Spinal cord (tissue), 3 donors: ENCODE measurements around a stretch of chr7.

GRCh38 chr7:114415924-114416622 is 1.5 kb downstream of the FOXP2 start:
- PRO-cap = no peak
- RAMPAGE, long total RNA = no peak

- PRO-cap = no peak
- RAMPAGE, long total RNA = no peak
These were observed 11.8 kb downstream of the FOXP2 start for GRCh38 chr7:114426331-114426910.

DNA sequence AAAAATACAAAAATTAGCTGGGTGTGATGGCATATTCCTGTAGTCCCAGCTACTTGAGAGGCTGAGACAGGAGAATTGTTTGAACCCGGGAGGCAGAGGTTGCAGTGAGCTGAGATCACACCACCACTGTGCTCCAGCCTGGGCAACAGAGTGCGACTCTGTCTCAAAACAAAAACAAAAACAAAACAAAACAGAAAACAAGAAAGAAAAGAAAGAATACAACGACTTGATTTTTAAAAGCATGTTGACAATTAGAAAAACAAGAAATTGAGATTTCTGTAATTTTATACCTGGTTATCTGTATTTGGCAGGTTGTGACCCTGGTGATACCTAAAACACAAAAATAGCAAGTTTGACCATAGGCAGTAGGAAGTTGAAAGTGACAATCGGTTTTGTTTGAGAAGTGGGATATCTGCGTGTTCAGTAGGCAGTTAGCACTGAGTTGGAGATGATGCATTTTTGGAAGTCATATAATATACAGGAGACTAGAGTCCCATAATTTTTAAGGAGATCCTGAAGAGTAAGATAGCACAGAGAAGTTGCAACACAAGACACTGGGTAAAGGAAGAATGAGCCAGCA is 165.9 kb downstream of the FOXP2 start:
- PRO-cap = no peak
- RAMPAGE, long total RNA = no peak

DNA sequence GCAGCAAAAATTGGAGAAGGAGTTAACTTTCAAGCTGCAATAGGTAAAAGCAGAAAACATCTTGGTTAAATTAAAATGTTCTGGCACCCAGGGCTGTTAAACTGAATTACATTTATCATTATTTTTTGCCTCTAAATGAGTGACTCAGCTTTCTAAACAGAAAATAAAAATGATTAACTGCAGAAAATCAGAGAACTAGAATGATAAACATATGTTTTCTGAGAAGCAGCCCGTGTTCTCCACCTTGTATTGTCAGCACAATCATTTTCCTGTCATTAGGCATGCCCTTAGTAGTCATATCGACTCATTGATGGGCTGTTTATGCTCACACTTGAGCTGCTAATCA is 2.1 kb downstream of the MDFIC start:
- PRO-cap = no peak
- RAMPAGE, long total RNA = no peak

DNA sequence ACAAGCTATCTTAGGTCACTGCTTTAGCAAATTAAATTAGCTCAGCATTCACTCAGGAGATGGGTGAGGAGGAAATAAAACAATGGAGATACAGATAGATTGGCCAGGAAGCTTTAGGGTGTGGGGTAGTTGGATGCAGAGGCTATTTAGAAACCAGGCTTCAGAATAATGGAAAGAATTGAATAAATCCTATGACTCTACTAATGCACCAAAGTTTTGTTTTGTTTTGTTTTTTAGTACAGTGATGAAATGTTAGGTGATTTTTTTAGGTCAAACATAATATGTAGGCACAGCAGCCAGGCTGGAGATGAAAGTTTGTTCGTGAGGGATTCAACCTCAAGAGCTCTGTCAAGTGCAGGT is 66.2 kb downstream of the MDFIC start:
- PRO-cap = no peak
- RAMPAGE, long total RNA = no peak

GRCh38 chr7:115145418-115145846 is 223.5 kb downstream of the MDFIC start:
- PRO-cap = no peak
- RAMPAGE, long total RNA = no peak

- PRO-cap = no peak
- RAMPAGE, long total RNA = no peak
These were observed 5.2 kb downstream of the TFEC start for GRCh38 chr7:116025239-116025935.

DNA sequence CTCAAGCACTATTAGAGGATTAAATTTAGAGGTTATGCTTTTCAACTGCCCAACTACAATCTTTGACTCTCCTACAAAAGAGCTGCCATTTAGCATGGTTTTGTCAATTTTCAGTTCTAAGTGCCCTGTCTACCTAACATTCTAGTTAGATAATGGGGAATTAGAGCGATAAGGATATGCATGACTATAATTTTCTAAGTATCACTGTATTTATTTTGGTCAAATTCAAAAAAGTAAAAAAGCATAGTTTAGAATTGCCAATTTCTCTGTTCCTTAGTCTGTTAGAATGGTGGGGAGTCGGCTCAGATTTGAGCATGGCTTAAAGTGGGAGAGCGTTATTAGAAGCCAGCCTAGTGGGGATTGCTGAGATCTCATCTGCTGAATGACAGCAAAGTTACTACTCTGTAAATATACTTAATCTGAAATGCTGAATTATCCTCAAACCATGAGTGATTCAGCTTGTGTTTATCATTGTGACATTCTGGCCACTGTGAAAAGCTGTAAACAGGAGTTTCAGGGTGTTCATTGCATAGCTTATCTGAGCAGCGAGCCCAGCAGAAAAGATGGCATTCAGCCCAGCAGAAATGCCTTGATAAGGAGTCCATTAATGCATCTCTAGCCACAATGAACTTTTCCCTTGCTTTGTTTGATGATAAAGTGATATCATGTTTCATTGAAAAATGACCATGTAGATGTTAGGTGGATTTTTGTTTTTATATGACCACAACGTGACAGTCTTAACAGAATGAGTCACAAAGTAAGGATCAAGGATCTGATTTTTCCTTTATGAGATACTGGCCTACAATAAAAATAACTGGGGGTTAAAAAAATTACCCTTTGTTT is 7.6 kb downstream of the TES start:
- PRO-cap = no peak
- RAMPAGE, long total RNA = no peak

DNA sequence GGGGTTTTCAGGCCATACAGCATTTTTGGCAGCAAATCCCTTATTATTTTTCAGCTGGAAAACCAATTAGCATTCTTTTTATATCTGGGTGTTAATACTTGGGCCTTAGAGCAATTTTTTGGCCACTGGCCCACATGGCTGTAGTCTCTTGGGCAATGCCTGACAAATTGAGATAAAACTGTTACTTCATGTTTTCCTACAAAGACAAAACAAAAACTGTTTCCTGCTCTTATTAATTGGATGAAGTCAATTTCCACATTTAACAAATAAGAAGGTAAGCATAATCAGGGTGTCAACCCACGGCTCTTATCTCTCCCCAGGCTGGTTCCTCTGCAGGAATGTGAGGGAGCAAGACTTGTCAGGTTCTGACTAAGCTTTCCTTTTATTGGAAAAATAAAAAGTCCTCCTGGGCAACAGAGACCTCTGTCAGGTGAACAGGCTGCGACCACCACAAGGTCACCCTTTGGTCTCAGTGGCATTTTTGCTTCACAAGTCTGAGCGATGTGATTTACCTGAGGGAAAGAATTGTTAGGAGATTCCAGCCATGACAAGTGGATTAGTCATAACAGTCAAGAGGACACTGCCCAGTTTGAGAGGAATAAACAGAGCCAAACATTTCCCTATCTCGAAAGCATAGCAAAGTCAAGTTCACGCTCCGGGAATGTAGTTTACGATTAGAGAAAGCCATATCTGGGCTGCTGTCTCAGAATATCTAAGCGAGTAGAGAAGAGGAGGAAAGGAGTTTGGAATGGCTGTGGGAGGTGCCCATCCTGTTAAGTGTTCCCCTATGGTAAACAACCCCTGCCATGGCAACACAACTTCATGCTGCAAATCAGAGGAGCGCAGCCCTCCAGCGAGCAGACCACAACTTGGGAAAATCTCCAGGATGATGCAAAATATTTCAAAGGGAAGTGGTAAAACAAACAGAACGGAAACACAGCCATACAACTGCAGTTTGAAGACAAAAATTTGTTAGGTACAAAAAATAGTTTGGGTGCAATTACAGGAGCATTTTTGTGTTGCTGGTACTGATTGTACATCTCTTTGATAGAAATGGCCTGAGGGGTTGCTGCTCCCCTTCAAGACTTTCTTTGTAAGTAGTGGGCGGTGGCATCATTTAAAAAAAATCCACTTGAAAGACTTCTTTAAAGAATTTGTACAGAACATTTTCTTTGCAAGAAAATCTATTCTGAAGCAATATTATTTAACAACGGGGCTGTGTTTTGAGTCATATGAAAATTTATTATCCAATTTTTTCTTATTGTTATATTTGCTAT is 144.6 kb downstream of the TES start:
- PRO-cap = no peak
- RAMPAGE, long total RNA = no peak

- PRO-cap = unidirectional peak, minus-strand start at chr7:116526174
- RAMPAGE, long total RNA = no peak
These were observed 1.4 kb downstream of the CAV1 start for GRCh38 chr7:116525804-116526971.

GRCh38 chr7:116576794-116577339 is 52.0 kb downstream of the CAV1 start:
- PRO-cap = no peak
- RAMPAGE, long total RNA = no peak

DNA sequence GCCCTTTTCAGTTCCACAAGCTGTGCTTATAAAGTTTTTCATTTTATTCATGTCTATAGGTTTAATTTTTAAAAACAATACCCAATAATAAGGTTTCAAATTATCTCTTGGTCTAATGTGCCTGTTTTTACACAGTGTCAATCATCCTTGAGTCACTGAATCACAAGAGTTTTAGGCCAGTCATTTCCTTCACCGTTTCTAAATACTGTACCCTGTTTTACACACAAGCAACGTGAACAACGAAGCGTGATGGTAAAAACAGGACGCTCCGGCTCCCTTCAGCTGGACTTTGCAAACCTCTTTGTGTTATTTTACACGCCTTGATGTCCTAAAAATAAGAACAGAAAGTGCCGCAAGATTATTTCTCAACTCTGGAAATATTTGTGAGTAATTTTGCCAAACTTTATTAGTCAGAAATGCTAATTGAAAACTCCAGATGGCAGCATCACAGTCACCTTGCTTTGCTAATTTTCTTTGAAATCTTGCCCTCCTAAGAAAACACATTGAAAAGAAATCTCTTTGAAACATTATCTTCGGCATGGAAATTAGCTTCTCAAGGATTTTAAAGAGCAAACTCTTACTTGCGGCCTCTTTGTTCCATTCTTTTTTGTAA is 38.5 kb upstream of the MET start:
- PRO-cap = no peak
- RAMPAGE, long total RNA = no peak

GRCh38 chr7:116920427-116921235 is 32.7 kb upstream of the ST7 start:
- PRO-cap = no peak
- RAMPAGE, long total RNA = no peak

GRCh38 chr7:116971913-116972319 is 18.6 kb downstream of the ST7 start:
- PRO-cap = no peak
- RAMPAGE, long total RNA = no peak

- PRO-cap = no peak
- RAMPAGE, long total RNA = no peak
These were observed 61.4 kb downstream of the ST7 start for GRCh38 chr7:117014699-117015169.

GRCh38 chr7:117273921-117274389 is 48.9 kb downstream of the WNT2 start:
- PRO-cap = no peak
- RAMPAGE, long total RNA = no peak

DNA sequence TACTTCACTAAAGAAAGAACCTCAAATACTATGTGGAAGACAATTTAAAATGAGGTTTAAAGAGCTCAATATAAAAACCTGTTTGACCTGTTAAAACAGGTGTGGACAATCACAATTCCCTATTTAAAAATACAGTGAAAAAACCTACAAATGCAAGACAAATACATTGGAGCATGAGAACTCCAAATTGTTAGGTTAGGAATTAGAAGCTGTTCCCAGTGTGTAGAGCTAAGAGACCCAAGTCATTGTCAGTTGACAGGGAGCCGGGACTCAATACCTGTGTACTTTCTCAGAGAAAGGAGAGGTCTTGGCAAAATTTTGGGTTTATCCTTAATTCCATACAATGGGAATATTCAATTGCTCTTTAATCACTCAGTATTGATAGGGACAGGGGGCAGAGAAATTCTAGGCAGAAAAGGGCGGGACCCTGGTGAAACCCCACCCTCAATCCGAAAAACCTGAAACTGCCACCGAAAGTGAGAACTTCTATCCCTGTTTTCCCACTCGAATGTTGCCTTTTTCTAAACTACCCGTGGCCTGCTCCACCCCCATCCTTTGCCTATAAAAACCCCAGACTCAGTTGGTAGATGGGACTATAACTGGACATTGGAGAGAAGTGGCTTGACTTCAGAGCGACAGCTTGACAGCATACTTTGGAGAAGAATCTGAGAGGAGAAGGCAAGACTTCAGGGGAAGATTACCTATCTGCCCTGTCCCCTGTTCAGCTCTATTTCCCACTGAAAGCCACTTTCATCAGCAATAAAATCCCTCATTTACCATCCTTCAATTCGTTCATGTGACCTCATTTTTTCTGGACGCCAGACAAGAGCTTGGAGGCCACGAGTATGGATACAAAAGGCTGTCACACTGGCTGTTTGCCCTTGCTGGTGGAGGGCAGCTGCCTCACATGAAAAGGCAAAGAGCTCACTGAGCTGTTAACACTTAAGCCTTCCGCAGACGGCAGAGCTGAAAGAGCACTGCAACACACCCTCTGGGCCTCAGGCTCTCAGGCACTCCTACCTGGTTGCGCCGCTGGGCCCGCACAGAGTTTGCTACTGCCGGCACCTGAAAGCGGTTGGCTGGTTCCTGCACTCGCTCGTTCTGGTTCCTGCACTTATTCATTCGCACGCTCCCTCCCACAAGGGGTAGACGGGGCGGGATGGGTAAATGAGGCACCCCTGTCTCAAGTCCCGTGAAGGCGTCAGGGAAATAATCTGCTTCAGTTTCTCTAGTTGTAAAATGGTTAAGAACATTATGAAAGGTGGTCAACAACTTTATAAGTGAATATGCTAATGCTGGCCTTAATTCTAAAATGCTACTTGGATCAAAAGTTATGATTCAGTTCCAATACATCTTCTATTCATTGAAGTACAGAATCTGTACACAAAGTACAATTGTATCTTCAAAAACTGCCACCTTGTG is 193.3 kb downstream of the CFTR start:
- PRO-cap = no peak
- RAMPAGE, long total RNA = no peak

DNA sequence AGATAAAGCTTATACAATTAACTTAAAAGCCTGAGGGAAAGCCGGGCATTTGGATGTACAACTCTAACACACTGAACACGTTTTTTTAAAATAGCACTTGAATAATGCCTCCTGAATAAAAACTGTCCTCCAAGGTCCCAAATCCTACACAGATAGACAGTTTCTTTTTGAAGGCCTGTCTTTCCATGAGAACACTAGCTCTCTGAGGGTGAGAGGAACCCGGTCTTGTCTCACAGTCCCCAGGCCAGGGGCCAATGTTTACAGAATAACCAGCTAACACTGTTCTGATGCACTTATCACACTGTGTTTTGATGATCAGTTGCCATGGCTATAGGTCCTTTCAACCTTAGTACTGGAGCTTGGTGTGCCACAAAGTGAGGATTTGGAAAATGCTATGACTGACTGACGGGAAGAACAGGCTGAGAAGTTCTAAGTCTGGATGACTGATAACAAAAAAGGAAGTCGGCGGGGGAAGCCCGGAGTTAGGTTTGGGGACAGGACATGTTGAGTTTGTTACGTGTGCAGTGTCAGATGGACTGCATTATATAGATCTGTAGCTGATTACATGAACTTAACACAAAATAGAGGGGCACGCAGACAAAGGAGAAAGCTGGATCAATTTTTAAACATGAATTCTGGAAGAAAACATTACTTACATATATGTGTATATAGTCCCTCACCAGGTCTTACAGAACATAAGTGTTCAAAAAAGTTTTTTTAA is 141.8 kb downstream of the CTTNBP2 start:
- PRO-cap = no peak
- RAMPAGE, long total RNA = no peak

GRCh38 chr7:117830436-117830934 is 42.8 kb downstream of the CTTNBP2 start:
- PRO-cap = no peak
- RAMPAGE, long total RNA = no peak

- PRO-cap = no peak
- RAMPAGE, long total RNA = no peak
These were observed 109.0 kb upstream of the CTTNBP2 start for GRCh38 chr7:117981999-117982839.